Epithelial cell of prostate (primary cell): Measurements from ENCODE around the gene SLC7A14.

GRCh38 chr3:165572568-165573072 is 264.6 kb downstream of the BCHE start:
- RRBS: no CpG with 5 or more reads among the region's 15 CpGs

DNA sequence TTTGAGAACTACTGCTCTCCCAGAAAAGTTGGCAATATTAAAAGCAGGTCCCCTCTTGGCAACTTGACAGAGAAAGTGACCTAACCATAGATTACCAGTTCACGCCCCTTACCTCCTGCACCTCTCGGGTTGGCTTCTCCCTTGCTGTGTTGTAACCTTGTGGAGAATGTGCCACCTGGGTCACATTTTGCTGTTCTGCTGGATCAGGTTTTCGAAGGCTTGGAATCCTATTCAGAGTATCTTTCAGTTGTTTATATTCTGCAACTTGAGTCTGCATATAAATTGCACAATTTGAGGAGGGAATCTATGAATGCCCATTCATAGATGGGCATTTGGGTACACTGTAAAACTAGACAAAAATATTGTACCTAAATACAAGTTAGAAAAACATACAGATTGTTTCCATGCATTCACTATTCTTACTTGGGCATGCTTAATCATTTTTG is 59.0 kb downstream of the GOLIM4 start:
- RRBS: no CpG with 5 or more reads among the region's 3 CpGs

- RRBS: 1% methylated on average over 41 of the region's 102 CpGs
Observed at GRCh38 chr3:168249419-168250476, 154.0 kb upstream of the GOLIM4 start.

GRCh38 chr3:168570856-168571244 is 475.1 kb upstream of the GOLIM4 start:
- RRBS: no CpG with 5 or more reads among the region's 1 CpG

- RRBS: no CpG with 5 or more reads among the region's 4 CpGs
Observed at GRCh38 chr3:169112056-169112506, 551.4 kb downstream of the MECOM start.

- RRBS: no CpG with 5 or more reads among the region's 23 CpGs
Observed at GRCh38 chr3:169147000-169147606, 516.4 kb downstream of the MECOM start.

DNA sequence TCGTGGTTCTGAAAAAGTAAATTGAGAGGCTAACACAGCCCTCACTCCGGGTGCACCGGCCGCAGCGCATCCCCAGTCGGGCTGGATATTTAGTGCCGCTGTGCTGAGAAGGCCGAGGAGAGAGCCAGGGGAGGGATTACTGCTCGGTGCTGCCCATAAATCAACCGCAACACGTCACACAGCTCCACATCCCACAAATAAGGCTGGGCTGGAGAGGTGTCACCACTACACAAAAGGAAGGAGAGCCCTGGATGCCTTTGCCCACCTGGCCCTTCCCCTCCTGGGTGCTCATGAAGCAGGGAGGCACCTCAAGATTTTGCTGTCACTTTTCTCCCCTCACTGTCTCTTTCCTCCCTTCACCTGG is 44.4 kb downstream of the MECOM start:
- RRBS: no CpG with 5 or more reads among the region's 11 CpGs

GRCh38 chr3:170141339-170142071 is 40.0 kb downstream of the PHC3 start:
- RRBS: no CpG with 5 or more reads among the region's 8 CpGs

DNA sequence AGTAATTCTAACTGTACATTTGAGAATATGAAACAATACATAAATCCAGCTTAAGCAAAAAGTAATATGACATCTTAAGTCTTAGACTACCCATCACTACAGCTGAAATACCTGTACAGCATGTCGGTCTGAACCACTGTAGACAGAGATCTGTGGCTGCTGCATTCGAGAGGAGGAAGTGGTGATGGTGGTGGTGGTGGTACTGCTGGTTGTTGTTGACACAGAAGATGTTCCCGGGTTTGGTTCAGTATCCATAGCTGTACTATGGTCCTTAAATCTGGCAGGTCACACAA is 2.9 kb downstream of the PHC3 start:
- RRBS: no CpG with 5 or more reads among the region's 3 CpGs

- RRBS: no CpG with 5 or more reads among the region's 13 CpGs
Observed at GRCh38 chr3:170496084-170496409, 77.4 kb downstream of the CLDN11 start.

- RRBS: 2% methylated on average over 7 of the region's 29 CpGs
Observed at GRCh38 chr3:170585809-170586418, at the start of gene SLC7A14. Gene SLC7A14 (minus strand): TSS chr3:170586075.

- RRBS: 0% methylated on average over 3 of the region's 41 CpGs
Observed at GRCh38 chr3:171458983-171459917, 955 bp downstream of the TNIK start.

DNA sequence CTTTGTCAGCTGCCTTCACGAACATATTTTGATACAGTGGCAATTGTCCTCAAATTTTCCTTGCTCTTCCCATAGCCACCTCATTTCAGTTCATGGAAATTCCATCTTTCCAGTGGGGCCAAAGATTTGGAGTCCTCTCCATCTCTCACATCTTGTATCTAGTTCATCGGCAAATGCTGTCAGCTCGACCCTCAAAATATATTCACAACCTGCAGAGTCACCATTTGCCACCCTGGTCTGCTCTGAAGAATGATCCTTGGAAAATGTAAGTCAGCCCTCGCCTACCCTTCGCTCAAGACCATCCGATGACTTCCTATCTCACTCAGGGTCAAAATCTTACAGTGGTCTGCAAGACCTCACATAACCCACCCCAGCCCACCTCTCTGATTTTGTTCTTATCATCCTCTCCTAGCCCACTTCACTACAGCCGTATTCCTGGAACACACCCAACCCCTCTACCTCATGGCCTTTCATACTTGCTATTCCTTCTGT is 127.2 kb downstream of the PLD1 start:
- RRBS: no CpG with 5 or more reads among the region's 7 CpGs

DNA sequence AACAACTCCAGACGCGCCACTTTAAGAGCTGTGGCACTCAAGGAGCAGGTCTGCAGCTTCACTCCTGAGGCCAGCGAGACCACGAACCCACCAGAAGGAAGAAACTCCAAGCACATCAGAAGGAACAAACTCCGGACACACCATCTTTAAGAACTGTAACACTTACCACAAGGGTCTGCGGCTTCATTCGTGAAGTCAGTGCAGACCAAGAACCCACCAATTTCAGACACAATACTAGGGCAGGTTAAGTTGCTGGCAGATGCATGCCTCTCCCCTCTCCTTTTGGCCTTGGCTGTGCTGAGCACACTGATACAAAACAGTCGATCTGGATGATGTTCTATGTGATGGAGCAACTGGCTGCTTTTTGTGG is 63.3 kb downstream of the PLD1 start:
- RRBS: no CpG with 5 or more reads among the region's 8 CpGs

- RRBS: no CpG with 5 or more reads among the region's 10 CpGs
Observed at GRCh38 chr3:171768264-171768850, 41.9 kb downstream of the PLD1 start.

GRCh38 chr3:171813917-171814618 is 3.8 kb upstream of the PLD1 start:
- RRBS: no CpG with 5 or more reads among the region's 5 CpGs

GRCh38 chr3:171835209-171835449 is 8.0 kb upstream of the TMEM212 start:
- RRBS: no CpG with 5 or more reads among the region's 5 CpGs

DNA sequence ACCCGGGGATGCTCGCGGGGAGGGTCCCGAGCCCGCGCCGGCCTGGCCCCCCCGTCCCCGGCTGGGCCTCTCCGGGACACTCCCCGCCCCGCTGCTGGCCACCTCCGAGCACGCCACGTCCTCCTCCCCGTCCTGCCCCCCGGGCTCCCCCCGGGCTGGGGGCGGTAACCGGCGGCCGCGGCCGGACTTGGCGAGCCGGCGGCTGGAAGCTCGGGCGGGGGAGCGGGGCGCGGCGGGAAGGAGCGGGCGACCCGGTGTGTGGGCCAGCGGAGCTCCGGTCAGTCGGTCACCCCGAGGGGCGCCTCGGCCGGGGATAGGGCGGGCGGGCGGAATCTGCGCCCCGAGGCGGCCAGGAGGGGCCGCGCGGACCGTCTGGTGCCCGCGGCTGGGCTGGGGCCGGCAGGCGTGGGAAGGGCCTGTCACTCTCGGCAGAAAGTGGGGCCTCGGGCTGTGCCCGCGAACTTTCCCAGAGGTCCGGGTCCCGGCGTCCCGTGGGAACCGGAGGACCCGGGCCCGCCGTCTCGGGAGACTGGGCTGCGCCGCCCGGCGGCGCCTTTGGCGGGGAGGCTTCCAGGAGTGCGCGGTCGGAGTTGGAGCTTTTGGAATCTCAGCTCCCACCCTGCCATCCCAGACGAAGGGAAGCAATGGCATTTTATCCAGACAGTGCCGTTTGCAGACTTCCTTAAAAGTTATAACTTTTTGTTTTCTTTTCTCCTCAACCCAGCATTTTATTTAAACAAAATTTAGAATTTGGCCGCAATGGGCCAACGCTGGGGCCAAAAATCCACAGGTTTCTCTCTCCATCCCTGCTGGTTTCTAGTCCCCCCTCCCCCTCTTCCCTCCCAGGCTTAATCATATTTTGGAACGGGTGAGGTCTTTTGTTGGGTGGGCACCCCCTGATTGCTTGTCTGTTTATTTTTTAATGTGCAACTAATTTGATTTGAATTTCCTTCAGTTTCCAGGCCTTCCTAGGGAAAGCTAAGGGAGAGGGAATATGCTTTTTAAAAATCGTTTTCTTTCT is 1.3 kb downstream of the FNDC3B start:
- RRBS: 2% methylated on average over 50 of the region's 85 CpGs

DNA sequence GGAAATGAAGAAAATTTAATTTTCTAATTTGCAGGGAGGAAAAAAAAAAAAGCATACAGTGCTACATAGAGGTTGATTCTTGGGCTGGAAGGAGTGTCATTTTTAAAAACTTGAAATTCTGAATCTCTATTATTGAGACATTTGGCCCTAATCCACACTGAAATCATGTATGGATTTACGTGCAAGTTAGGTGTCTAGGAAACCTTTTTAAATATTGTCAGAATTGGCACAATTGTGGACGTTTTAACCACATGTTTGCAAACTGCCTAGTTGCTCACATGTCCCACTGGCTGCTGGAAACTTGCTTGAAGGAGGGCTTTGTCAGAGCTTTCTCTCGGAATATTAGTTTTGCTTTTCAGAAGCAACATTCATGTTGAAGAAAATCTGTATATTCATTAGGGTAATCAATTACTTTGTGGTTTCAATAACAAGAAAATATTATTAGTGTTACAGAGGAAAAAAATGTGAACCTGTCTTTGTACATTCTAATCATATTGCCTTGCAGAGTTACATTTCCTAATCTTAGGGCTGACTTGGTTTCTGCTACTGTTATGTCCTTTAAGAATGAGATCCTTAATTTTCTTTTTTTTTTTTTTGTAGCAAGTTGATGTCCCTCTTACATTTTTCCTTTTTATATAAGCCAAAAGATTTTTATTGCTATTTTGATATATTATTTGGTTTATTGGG is 18.6 kb downstream of the FNDC3B start:
- RRBS: no CpG with 5 or more reads among the region's 3 CpGs